ENCODE measurements around a stretch of chr12.

DNA sequence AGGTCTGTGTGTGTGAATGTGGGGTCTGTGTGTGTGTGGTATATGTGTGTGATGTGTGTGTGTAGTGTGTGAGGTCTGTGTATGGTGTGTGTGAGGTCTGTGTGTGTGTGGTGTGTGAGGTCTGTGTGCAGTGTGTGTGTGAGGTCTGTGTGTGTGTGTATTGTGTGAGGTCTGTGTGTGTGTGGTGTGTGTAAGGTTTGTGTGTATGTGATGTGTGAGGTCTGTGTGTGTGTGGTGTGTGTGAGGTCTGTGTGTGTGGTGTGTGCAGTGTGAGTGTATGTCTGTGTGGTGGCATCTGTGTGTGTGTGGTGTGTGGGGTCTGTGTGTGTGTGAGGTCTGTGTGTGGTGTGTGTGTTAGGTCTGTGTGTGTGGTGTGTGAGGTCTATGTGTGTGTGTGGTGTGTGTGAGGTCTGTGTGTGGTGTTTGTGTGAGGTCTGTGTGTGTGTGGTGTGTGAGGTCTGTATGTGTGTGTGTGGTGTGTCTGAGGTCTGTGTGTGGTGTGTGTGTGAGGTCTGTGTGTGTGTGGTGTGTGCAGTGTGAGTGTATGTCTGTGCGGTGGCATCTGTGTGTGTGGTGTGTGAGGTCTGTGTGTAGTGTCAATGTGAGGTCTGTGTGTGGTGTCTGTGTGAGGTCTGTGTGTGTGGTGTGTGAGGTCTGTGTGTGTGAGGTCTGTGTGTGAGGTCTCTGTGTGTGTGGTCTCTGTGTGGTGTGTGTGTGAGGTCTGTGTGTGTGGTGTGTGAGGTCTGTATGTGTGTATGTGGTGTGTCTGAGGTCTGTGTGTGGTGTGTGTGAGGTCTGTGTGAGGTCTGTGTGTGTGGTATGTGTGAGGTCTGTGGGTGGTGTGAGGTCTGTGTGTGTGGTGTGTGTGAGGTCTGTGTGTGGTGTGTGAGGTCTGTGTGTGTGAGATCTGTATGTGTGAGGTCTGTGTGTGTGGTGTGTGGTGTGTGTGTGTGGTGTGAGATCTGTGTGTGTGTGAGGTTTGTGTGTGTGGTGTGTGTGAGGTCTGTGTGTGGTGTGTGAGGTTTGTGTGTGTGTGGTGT lies 22.5 kb downstream of the RILPL1 start:
- PRO-cap: no peak
- RAMPAGE, long total RNA: no peak

GRCh38 chr12:123942108-123942925 lies 30.3 kb downstream of the CCDC92 start:
- PRO-cap: no peak
- RAMPAGE, long total RNA: no peak

DNA sequence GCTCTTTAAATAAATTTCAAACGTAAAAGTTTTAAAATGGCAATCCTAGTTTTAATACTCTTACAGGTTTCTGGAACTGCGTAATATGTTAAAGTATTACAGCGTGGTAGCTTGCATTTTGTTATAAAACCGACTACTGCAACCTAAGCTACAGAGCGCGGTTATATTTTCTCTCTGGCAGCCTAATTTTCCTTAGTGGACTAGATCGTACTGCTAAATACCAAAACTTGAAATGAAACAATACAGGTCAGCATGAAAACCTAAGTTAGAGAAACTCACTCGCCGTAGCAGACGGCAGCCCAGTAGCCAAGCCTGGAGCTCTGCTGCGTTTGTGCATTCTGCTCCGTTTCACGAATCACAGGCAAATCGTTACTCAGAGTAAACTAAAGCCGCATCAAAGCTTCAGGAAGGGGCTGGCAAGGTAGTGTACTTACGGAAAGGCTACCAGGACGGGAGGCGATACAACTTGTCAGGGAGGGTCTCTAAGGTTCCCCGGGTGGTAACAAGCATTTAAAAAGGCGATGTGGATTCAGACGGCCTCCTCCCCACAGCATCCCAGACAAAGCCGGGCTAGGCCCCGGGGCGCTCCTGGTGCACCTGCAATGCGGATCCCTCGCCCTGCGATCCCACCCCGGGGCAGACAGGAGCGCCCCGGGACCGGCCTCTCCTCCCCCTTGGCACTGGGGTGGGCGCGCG lies 1.0 kb downstream of the CCDC92 start:
- PRO-cap: no peak
- RAMPAGE, long total RNA: no peak

- PRO-cap: no peak
- RAMPAGE, long total RNA: no peak
Measured at GRCh38 chr12:124026778-124027099, 53.7 kb downstream of the ZNF664 start.

GRCh38 chr12:124036314-124036686 lies 63.3 kb downstream of the ZNF664 start:
- PRO-cap: no peak
- RAMPAGE, long total RNA: no peak

- PRO-cap: no peak
- RAMPAGE, long total RNA: no peak
Measured at GRCh38 chr12:124289636-124290049, 5.2 kb upstream of the RFLNA start.

GRCh38 chr12:124327261-124327847 lies 32.5 kb downstream of the RFLNA start:
- PRO-cap: no peak
- RAMPAGE, long total RNA: no peak

DNA sequence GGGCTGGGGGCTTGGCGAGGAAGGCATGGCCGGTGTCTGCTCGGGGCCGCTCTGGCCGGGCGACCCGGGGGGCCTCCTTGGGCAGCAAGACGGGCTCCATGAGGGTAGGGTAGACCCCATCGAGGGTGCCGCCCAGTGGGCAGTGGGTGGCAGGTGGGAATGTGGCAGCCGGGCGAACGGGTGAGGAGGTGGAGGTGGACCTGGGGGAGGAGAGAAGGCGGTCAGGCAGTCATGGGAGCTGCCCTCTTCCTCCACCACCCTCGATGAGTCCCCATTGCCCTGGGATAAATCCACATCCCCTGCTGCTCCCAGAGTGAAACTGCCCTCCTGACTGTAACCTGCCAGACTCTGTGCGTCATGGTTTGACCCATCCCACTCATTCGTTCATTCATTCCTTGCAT lies 42.1 kb downstream of the RFLNA start:
- PRO-cap: no peak
- RAMPAGE, long total RNA: no peak

DNA sequence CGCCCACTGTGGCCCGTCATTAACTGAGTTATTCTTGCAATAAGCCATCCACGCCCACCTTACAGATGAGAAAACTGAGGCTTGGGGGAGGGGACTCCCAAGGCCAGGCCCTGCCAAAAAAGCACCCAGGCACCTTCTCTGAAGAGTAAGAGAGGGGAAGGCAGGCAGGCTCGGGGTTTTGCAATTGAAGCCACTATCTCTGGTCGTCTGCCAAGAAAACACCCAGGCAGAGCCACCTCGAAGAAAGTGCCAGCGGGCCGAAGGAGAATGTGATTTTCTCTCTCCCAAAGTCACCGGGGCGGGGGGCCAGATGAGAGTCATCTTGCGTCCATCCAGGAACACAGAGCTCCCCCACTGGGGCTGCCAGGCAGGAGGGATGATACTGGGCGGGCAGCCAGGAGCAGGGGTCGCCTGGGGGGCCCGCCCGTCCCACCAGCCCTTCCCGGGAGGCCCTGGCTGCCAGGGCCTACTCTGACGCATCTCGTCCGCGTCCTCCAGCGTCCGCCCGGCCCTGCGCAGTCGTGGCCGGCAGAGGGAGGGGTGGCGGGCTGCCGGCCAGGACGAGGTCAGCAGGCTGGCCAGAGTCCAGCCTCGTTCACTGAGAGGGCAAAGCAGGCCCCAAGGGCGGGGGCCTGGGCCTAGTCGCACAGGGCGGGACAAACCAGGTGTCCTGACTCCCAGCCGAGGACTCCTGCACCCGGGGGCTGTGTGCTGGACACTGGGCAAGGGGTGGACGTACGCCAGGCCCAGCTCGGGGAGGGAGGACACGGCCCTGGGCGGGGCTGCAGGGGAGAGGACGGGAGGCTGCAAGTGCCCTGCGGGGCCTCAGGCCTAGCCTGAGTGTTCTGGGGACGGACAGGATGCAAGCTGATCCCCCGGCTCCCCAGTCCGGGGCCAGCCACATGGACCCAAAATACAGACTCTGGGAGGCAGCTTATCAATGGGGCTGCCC lies 74.4 kb downstream of the RFLNA start:
- PRO-cap: no peak
- RAMPAGE, long total RNA: no peak

GRCh38 chr12:124387276-124388449 lies 92.8 kb downstream of the RFLNA start:
- PRO-cap: no peak
- RAMPAGE, long total RNA: no peak

DNA sequence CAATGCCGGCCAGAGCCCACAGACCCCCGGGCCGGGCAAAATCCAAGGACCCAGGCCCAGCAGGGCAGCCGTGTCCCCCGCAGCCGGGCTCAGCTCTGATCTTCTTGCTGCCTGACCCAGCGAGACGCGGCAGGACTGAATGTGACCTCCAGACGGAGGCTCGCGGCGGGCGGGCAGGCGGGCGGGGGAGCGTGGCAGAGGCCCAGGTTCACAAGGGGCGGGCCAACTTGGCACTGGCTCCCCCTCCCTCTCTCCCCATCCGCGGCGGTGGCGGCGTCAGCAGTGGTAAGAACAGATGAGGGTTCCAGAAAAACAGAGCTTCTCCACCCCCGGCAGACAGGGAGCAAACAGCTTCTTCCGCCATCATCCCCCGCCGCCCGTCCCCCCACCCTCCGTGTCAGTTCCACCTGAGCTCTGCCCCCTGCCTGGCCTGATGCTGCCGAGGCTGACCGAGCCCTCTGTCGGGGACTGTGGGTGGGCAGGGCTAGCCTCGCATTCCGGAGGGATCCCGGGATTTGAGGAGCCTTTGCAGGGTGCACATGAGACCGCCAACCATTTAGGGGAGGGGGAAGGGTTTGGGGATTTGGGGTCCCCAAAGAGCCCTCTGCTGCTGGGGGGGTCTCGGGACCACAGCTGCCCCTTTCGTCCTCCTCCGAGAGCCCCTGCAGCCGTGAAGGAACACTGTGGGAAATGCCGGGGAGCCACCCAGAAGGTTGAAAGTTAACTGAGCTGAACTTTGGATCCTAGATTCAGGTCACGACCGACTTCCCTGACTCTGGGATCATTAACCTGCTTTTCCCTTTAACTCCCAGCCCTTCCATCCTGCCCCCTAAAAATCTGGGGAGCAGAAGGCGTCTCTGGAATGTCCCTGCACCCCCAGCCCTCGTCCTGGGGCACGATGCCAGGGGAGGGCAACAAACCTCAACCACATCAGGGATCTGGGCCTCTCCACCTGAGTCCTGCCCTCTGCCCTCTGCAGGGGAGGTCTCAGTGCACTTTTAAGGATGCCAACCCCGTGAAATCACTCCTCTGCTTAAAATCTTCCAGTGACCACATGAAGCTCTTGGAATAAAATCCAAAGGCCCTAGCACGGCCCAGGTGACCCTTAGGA lies 94.6 kb downstream of the RFLNA start:
- PRO-cap: no peak
- RAMPAGE, long total RNA: no peak

DNA sequence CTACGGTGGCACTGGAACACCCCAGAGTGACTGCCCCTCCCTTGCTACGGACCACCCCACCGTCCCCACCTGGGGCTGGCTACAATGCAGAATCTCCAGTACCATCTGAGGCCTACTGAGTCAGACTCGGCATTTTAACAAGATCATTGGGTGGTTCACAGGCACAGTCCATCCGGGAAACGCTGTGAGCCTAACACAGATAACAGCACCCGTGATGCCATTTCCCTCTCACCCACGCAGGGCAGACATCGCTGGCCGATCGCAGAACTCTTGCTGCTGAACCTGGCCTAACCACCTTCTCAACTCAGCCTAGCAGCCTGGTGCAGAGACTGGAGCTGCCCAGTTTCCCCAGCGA lies 83.4 kb downstream of the NCOR2 start:
- PRO-cap: no peak
- RAMPAGE, long total RNA: no peak

GRCh38 chr12:124488452-124488866 lies 79.0 kb downstream of the NCOR2 start:
- PRO-cap: no peak
- RAMPAGE, long total RNA: no peak

DNA sequence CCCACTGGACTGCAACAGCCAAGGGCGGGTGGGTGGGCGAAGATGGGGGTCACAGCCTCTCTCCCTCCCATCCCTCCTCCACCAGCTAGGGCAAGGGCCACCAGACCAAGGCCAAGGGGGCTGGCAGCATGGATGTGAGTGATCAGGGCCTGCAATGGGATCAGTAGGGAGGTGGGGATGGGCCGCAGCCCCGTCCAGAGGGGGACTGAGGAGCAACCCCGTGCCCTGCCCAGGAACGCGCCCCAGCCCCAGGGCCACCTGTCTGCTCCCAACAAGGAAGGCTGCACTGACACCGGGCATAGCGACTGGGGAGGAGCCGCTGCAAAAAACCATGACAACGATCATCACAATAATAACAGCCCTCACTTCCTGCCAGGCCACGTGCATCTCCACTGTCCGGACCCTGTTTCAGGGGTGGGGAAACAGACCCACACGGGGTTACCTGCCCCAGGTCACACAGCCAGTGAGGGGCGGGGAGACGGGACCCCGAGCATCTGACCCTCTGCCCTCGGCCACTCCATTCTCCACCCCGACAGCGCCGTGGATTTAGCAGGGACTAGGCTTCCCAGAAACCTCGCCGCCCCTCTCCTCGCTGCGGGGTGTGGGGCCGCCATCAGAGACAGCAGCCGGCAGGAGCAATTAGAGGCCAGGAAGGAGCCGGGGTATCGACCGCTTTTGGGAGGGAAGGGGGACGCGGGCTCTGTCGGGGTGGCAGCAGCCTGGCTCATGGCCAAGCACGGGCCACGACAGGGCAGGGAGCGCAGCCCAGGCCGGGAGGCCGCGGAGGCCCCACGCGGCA lies 24.2 kb downstream of the NCOR2 start:
- PRO-cap: no peak
- RAMPAGE, long total RNA: no peak

- PRO-cap: no peak
- RAMPAGE, long total RNA: no peak
Measured at GRCh38 chr12:124603358-124603619, 35.9 kb upstream of the NCOR2 start.

- PRO-cap: no peak
- RAMPAGE, long total RNA: no peak
Measured at GRCh38 chr12:124625634-124626833, 58.6 kb upstream of the NCOR2 start.

DNA sequence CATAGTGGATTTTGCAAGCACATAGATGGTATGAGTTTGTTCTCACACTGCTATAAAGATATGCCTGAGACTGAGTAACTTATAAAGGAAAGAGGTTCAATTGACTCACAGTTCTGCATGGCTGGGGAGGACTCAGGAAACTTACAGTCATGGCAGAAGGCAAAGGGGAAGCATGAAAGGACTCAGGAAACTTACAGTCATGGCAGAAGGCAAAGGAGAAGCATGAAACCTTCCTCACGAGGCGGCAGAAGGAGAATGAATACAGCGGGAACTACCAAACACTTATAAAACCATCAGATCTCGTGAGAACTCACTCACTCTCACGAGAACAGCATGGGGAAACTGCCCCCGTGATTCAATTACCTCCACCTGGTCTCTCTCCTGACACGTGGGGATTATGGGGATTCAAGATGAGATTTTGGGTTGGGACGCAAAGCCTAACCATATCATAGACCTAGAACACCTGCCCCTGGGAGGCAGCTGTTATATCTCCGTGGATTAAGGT lies 101.9 kb upstream of the NCOR2 start:
- PRO-cap: unidirectional peak, minus-strand start at position 257 of the sequence
- RAMPAGE, long total RNA: no peak

GRCh38 chr12:124715343-124716123 lies 148.1 kb upstream of the NCOR2 start:
- PRO-cap: no peak
- RAMPAGE, long total RNA: no peak

GRCh38 chr12:124765100-124765921 lies 98.4 kb downstream of the SCARB1 start:
- PRO-cap: no peak
- RAMPAGE, long total RNA: no peak

DNA sequence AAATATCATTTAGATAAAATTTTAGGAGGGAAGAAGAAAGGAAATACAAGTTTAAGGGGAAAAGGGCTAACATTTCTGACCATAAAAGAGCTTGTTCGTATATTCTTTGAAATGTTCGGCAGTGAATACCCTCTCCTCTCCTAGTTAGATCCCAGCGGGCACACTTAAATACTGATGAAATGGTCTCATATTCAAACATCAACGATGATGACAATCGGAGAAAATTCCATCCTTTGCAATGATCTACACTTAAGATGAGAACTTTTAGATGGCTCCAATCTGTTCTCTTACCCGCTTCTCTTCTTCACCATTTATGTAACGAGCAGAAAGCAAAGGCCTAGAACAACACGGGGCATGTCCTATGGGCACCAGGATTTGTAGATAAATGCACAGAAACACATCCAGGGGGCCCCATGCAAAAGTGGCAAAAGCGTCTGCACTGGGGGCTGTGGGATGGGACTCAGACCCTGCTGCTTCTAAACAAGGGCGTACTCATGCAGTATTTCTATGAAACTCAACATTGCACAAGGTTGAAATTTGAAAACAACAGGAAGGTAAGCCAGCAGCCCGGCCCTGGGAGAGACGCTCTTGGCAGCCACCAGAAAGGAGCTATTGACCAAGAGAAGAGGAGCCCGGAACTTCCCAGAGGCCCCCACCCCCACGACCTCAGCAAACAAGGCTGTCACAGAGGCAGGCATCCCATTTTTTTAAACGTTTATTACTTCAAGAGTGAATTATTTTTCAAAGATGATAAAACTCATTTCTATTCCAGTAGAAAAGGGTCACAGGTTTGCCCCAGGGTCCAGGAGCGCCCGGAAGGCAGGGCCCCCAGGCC lies 86.5 kb downstream of the SCARB1 start:
- PRO-cap: no peak
- RAMPAGE, long total RNA: no peak

Measured in Karpas-422 (cell line).